A172 (cell line): Measurements from ENCODE around the gene LIMD2.

GRCh38 chr17:63611356-63611890, 10.7 kb downstream of the TACO1 start:
- RAMPAGE, long total RNA, result no peak

DNA sequence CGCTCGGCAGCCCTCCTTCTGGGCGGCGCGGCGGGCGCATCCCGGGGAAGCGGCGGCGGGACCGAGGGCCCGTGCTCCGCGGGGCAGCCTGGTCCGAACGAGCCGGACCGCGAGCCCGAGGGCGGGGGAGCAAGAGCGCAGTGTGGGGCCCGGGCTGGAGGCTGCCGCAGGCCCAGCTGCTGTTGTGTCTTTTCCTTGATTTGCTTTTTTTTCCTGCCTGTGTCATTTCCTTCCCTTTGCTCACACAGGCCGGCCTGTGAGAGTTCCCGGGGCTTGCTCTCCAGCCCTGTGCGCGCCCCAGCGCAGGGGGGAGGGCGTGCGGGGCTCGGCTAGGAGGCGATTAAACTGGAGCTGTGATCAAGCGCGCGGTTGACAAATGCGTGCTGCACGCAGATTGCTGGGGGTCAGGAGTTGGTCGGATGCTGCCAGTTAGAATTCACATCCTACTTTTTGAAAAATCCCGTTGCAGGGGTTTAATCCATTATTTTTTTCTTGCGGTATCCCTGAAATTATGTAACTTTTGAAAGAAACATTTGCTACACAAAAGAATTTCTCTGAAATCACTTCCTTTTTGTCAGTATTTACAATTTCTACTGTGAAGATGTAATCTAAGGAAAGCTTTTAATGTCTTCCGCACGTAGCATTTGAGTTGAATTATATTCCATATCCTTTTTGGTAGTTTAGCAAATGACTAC, 909 bp downstream of the MAP3K3 start:
- RAMPAGE, long total RNA, result no peak

GRCh38 chr17:63632443-63632809, 10.2 kb downstream of the MAP3K3 start:
- RAMPAGE, long total RNA, result no peak

GRCh38 chr17:63684751-63685528, 15.0 kb downstream of the LIMD2 start:
- RAMPAGE, long total RNA, result no peak

GRCh38 chr17:63699602-63700628, at the start of gene LIMD2:
LIMD2 (minus strand) TSS chr17:63700125.
- RAMPAGE, long total RNA, result no peak

- RAMPAGE, long total RNA, result no peak
Observed at GRCh38 chr17:63811809-63812272, 15.4 kb upstream of the PSMC5 start.

DNA sequence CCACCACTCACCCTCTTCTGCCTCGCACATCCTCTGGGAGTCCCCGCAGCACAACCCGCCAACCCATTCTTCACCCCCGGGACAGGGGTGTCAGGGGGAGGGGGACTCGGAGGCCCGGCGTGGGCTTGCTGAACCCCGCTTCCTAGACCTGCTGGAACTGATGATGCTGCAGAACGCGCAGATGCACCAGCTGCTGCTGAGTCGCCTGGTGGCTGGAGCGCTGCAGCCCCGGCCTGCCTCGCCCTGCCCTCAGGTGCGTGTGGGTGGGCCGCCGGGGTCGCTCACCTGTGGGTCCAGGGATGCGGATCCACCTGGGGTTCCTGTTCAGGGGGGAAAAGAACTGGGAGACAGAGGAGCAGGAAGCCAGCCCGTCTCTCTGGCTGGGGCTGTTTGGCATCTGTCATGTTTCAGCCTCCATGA, 681 bp downstream of the PRR29 start:
- RAMPAGE, long total RNA, result no peak

DNA sequence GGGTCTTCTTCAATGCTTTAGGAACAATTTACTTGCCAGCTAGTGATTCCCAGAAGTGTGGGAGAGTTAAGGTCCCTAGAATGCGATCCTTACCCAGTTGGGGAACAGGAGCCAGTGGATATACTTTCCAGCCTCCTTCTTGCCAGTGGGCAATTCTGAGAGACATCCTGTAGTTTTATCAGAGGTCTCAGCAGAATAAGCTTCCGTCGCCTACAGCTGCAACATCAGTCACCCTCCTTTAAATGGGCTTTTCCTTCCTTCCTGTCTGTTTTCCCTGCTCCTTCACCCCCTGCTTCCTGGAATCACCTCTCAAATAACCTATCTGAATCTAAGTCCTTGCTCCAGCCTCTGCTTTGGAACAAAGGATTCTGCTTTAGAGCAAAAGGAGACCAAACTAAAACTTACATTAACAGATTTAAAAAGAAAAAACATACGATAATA, 4.0 kb downstream of the ICAM2 start:
- RAMPAGE, long total RNA, result no peak

DNA sequence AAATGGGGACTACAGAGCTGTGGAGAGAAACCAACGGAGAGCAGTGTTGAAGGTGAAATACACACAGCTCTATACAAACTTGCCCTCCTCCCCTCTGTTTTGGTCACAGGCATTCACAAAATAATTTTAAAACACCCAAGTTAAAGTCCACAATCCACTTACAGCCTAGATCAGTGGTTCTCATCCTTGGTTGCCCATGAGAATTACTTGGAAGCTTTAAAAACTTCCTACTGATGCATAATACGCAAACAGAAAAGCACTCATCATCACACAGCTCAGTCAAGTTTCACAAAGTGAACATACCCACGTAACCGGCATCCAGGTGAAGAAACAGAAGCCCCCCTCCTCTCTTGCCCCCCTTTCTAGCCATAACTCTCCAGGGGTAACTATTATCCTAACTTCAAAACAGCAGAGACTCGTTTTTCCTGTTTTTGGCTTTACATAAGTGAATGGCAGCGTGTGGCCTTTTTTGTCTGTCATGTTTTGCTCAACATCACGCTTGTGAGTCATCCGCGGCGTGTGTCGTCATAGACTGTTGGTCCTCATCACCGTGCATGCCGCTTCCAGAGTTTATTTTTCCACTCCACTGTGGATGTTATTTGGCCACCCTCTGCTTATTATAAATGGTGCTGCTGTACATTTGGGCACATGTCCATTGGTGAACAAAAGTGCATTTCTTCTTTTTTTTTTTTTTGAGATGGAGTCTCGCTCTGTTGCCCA, 52.7 kb downstream of the ERN1 start:
- RAMPAGE, long total RNA, result no peak

GRCh38 chr17:64083988-64084957, 45.7 kb downstream of the ERN1 start:
- RAMPAGE, long total RNA, result no peak

DNA sequence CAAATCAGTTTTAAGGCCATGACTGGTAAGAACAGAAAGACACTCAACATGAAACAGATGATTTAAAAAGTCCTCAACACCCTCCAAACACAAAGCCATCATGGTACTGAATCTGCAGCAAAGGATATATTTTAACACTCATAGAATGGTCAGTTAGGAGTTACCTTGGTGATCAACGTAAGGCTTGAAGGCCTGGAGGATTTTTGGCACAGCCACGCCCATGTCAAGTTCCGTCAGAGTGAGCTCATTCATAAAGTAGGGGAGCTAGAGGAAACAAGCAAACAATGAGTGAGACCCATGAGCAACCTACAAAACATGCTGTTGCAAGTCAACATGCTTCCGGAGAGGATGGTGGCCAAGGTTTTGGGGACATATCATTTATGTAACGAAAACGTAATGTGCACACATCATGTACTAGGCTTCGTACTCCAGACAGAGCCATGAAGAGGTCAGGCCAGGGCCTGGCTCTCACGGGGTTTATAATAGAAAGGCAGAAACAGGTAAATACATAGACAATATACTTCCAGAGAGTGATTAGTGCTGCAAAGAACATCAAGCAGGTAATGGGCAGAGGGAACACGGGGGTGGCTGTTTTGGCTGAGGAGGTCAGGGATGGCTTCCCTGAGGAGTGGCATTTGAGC, 41.1 kb upstream of the ERN1 start:
- RAMPAGE, long total RNA, result no peak

- RAMPAGE, long total RNA, result no peak
Observed at GRCh38 chr17:64190363-64190790, 60.4 kb upstream of the ERN1 start.

- RAMPAGE, long total RNA, result no peak
Observed at GRCh38 chr17:64501241-64502137, 4.6 kb downstream of the DDX5 start.

DNA sequence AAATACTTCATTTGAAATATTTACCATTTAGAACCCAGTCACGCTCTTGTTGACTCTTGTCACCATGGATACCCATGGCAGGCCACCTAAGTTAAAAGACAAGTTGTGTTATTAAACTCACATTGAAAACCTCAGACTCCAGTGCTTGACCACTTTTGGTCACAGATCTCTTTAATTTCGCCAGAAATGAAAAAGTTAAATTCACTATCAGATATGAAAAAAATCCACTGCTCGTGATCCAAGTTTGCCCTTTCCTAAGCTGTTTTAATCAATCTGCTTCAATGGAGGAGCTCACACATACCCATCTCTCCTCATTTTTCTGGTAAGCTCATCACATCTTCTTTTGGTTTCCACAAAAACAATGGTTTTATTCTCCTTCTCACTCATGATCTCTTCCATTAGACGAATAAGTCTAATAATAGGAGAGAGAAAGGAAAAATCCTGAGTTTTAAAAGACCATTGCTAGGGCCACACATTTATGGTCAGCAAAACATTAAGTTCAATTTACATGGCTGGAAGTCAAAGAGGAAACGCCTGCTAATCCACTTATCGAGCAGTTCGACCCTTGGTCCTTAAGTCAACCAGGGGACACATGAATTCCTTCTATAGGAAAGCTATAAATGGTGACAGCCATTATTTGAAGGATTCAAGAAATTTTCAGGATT, 3.8 kb downstream of the DDX5 start:
- RAMPAGE, long total RNA, result no peak

DNA sequence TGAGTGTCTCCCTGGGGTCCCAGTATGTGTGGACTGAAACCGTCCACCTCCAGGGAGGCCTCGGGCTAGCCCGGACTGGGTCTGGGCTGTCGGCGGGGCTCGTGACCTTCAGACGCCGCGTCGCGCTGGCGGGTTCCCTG, 211 bp downstream of the CEP95 start:
- RAMPAGE, long total RNA, result no peak

DNA sequence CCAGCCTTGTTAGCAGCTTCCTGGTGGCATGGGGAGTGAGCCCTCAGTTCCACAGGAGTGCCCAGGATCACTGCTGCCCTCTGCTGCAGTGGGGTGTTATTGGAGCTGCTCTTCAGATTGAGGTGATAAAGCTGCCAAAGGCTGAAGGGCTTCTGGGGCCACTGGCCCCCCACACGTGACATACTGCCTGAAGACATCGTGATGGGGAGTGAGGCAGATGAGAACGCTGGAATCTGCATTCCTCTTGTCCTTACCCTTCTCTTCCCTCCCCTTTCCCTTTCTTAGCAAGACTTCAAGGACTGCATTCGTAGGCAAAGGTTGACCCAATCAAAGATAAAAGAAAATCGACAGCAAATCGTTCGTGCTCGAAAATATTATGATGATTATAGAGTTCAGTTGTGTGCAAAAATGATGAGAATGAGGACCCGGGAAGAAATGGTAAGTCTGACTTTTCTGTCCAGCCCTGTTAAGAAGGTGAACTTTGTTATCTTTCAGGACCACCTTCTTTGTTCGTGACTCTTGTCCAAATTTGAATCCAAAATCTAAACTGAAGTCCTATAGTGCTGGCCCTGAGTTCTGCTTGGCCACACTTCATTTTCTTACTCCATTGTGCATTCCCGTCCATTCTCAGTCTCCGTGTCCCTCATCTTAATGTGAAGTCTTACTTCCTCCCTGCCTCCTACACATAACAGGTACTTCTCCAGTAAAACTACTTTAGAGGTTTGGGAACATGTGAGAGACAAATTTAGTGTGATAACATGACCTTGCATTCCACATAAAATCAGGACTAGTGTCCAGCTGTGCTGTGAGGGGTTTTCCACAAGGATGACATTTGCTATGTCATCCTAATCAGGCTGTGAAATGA, 27.8 kb downstream of the CEP95 start:
- RAMPAGE, long total RNA, result no peak

GRCh38 chr17:64590758-64591243, 71.3 kb downstream of the SMURF2 start:
- RAMPAGE, long total RNA, result no peak

DNA sequence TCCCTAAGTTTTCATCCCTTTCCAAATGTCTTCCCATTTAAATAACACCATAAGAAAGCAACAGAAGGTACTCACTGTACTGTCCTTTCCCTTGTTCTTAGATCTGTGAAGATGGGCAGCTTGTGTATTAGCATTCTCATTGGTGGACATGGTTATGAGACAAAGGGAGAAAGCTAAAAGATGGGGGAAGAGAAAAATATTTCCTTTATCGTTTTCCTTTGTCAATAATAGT, 96.3 kb upstream of the SMURF2 start:
- RAMPAGE, long total RNA, result no peak

DNA sequence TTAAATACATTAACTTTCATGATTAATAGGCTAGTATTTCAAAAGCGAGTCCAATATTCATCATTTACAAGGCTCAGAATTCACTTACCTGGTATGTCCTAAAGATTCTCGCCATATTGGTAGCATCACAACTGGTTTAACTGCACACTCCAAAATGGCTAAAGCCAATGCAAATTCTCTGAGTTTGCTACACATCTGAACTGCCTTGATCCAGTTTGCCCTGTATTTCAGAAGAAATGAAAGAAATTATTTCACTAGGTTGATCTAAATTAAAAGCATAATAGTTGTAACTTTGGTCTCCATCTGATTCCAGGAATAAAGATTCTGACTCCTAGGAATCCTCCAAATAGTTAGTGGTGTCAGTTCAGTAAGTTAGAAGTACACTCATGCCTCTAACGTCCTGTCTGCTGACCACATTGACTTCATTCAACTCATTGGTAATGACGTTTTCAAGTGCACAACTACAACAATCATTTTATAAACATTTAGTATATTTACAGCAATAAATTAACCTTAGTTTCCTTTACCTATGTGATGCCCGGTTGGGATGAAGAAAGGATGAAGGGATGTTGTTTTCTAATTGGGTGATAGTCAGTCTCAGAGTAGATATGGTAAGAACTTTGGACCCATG, 99.8 kb upstream of the SMURF2 start:
- RAMPAGE, long total RNA, result no peak

DNA sequence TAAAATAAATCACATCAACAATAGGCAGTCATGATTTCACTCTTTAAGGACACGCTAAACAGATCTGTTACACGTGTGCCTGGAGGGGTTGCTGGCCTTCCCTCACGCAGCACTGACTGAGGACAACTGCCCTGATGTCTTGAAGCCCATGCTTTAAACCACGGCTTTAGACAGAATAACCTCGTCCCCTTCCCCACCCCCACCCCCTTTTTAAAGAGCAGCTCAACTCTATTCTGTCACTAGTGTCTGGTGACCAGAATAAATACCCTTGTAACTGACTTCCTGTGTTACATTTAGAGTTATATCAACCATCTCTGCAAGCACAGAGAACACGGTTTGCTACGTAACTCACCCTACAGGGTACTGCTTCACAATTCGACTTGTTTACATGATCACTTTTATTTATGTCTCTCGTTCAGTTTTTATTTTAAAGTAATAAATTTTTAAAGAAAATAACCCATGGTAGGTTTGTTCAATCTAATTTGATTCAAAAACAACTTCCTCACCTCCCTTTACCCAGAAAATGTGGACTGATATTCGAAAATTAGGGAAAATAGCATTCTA, 50.7 kb upstream of the LRRC37A3 start:
- RAMPAGE, long total RNA, result no peak